ENCODE measurements around a stretch of chr2.

DNA sequence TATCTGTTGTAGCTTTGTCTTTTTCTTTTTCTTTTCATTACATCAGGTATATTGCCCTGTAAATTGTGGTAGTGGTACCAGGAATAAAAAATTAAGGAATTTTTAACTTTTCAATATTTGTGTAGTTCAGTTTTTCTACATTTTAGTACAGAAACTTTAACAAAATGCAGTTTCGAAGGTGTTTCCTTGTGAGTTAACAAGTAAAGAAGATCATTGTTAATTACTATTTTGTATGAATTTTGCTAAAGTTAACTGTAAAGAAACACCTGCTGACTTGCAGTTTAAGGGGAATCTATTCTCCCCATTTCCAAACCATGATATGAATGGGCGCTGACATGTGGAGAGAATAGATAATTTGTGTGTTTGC, 7.1 kb downstream of the HNRNPA3 start:
- PRO-cap, 7 experiments = no peak in any of the 7 experiments
- RAMPAGE, long total RNA, 2 experiments = no peak in any of the 2 experiments

DNA sequence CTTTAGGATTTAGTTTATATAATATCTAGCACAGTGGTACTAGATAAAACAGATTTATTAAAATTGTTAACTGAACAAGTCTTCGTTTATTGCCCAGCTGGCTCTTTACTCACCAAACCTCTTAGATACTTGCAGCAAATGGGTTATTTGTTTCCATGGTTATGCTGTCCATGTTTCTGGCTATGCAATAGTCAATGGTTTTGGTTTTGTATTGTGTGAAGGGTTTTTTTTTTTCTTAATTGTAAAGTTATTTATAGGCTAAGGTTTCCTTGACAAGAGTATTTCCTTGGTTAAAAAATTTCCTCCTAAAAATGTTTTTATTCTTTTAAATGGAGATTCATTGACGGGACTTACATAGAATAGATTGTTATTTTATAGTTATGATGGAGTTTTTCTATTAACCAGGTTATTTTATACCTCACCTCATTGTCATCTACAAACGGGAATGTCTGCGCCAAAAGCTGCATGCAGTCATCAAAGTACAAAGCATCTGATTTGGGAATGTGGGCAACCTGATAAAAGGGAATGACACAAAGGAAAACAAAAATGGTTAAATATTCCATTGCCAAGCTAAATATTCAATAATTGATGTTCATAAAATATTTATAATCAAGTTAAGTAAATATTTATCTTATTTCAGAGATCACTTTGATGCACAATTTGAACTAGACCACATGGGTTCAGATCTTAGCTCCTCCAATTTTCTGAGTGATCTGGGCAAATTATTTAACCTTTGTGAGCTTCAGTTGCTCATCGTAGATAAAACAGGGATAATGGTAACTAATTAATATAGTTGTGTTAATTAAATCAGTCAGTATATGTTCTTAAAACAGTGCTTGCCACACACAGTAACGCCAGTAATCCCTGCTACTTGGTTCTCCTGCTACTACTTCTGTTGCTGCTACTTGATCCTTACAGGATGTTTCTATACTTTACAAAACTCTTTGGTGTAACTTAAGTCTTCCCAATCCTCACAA, 20.5 kb downstream of the HNRNPA3 start:
- PRO-cap, 7 experiments = no peak in any of the 7 experiments
- RAMPAGE, long total RNA, 2 experiments = no peak in any of the 2 experiments

GRCh38 chr2:177248488-177249874, 15.5 kb downstream of the NFE2L2 start:
- PRO-cap, 7 experiments = peak in 1 of 7 experiments; most common minus-strand start chr2:177248755 (in 1)
- RAMPAGE, long total RNA, 2 experiments = no peak in any of the 2 experiments

DNA sequence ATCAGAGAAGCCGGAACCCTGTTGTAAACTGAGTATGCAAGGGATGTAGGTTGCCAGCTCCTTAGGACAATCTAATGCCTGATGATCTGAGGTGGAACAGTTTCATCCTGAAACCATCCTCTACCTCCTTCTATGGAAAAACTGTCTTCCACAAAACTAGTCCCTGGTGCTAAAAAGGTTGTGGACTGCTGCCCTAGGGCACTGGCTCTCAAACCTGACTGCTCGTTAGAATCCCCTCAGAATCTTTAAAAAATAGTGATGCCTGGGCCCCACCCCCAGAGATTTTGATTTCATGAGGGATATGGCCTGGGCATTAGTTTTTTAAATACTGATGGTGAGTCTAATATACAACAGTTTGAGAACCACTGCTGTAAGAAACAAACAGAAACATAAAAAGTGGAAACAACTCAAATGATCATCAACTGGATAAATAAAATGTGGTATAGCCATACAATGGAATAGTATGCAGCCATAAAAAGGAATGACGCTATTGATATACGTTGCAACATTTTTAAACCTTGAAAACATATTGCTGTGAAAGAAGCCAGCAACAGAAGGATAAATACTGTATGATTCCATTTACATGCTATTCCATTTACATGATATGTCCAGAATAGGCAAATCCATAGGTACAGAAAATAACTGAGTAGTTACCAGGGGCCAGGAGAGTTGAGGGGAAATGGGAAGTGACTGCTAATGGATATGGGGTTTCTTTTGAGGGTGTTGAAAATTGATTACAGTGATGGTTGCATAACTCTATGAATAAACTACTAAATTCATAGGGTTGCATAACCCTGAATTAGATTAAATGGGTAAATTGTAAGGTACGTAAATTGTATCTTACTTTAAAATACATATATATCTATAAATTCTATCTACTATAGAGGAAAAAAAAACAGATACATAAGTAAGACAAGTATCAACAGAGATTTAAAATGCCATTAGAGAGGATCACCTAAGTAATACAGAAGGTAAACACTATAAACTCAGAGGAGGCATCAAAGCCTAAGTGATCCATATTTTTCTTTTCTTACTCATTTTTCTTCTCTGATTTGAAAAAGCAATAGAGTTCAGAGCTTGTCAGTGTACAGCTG, 6.4 kb downstream of the NFE2L2 start:
- PRO-cap, 7 experiments = no peak in any of the 7 experiments
- RAMPAGE, long total RNA, 2 experiments = no peak in any of the 2 experiments

GRCh38 chr2:177265765-177266225, 1.3 kb upstream of the NFE2L2 start:
- PRO-cap, 7 experiments = no peak in any of the 7 experiments
- RAMPAGE, long total RNA, 2 experiments = no peak in any of the 2 experiments

- PRO-cap, 7 experiments = no peak in any of the 7 experiments
- RAMPAGE, long total RNA, 2 experiments = no peak in any of the 2 experiments
Measured at GRCh38 chr2:177306769-177307179, 42.2 kb upstream of the NFE2L2 start.

DNA sequence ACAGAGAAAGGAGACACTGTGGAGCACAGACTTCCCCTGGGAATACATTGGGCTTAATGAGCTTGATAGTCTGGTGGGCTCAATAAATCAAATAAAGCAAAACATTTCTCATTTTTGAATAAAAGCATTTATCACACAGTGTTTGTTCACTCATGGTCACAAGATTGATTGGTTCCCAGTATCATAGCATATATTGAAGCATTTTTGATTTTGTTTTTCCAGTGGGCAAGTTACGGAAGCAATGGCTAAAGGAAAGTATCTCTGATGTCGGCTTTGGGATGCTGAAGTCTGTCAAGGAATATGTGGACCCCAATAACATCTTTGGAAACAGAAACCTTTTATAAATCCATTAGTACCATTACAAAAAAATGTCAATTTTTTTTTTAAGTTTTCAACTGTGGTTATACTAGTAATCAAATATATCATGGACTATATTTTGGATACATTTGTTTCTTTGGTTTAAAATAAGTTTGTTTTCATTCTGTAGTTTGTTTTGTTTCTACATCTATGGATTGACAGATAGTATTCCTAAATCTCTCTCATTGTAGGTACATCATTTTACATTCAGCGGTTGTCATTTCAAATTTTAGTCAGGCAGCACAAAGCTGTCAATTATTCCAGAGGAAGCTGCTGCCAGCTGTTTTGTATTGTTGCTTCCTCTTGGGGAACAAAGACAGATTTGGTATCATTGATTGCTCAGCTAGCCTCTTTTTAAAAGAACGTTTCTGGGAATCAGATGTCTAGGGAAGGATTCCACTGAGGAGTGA, 14.6 kb downstream of the TTC30B start:
- PRO-cap, 7 experiments = no peak in any of the 7 experiments
- RAMPAGE, long total RNA, 2 experiments = no peak in any of the 2 experiments

DNA sequence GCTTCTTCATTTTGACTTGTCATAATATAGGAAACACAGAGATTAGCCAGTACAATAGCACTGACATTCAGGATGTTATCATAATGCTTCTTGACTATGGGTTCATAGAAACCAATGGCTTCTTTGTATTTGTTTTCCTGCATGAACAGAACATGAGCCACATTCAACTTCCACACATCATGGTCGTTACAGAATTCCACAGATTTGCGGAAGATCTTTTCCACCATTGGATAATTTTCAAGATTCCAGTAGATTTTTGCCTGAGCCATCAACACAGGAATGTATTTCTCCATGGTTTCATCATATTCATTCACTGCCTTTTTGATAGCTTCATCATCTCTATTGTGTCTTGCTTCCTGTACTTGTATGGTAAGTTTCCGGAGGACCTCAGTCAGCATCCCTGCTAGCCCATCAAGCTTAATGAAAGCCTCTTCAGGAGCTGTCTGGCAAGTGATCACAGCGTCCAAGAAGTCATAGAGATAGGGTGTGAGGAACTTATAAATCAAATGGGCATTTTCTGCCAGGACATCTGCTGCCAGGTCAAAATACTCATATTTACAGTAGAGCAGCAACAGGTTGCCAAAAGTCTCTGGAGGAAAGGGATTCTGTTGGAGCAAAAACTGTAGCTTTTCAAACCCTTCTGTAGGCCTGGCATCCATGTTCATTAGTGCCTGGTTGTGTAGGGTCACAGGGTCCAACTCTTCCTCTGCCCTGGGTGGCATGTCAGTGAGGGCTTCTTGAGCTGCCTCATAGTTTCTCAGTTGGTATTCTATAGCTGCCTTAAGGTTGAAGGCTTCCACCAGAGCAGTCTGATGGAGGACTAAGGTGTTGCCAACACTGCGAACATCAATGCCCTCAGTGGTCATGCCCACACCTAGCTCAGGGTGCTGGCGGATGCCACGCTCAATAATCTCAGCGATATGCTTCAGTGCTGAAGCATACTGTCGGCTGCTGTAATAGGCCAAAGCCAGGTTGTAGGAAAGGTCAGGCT, 1.1 kb downstream of the TTC30B start:
- PRO-cap, 7 experiments = no peak in any of the 7 experiments
- RAMPAGE, long total RNA, 2 experiments = no peak in any of the 2 experiments

GRCh38 chr2:177553289-177553924, 811 bp upstream of the TTC30B start:
- PRO-cap, 7 experiments = peak in 4 of 7 experiments; most common plus-strand start chr2:177553551 (in 1); most common minus-strand start chr2:177553685 (in 4)
- RAMPAGE, long total RNA, 2 experiments = no peak in any of the 2 experiments

GRCh38 chr2:177972927-177973148, 99.7 kb downstream of the PDE11A start:
- PRO-cap, 7 experiments = no peak in any of the 7 experiments
- RAMPAGE, long total RNA, 2 experiments = no peak in any of the 2 experiments

- PRO-cap, 7 experiments = no peak in any of the 7 experiments
- RAMPAGE, long total RNA, 2 experiments = no peak in any of the 2 experiments
Measured at GRCh38 chr2:178191251-178191767, 3.0 kb upstream of the OSBPL6 start.

GRCh38 chr2:178441176-178441768, 9.7 kb downstream of the PRKRA start:
- PRO-cap, 7 experiments = no peak in any of the 7 experiments
- RAMPAGE, long total RNA, 2 experiments = no peak in any of the 2 experiments

DNA sequence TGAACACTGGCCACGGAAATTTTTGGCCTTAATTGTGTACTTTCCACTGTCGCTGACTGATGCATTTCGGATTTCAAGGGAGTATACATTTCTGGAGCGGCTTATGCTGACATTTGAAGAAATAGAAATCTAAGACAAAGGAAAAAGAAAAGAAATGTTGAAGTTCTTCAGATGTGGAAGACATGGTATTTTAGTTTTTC, 47.9 kb downstream of the PLEKHA3 start:
- PRO-cap, 7 experiments = no peak in any of the 7 experiments
- RAMPAGE, long total RNA, 2 experiments = no peak in any of the 2 experiments

GRCh38 chr2:178532513-178532916, 52.3 kb downstream of the PLEKHA3 start:
- PRO-cap, 7 experiments = no peak in any of the 7 experiments
- RAMPAGE, long total RNA, 2 experiments = no peak in any of the 2 experiments

- PRO-cap, 7 experiments = no peak in any of the 7 experiments
- RAMPAGE, long total RNA, 2 experiments = no peak in any of the 2 experiments
Measured at GRCh38 chr2:178586351-178587078, 106.3 kb downstream of the PLEKHA3 start.

GRCh38 chr2:178620972-178621607, 140.8 kb downstream of the PLEKHA3 start:
- PRO-cap, 7 experiments = no peak in any of the 7 experiments
- RAMPAGE, long total RNA, 2 experiments = no peak in any of the 2 experiments

GRCh38 chr2:178727579-178727944, 79.7 kb downstream of the TTN start:
- PRO-cap, 7 experiments = no peak in any of the 7 experiments
- RAMPAGE, long total RNA, 2 experiments = no peak in any of the 2 experiments

DNA sequence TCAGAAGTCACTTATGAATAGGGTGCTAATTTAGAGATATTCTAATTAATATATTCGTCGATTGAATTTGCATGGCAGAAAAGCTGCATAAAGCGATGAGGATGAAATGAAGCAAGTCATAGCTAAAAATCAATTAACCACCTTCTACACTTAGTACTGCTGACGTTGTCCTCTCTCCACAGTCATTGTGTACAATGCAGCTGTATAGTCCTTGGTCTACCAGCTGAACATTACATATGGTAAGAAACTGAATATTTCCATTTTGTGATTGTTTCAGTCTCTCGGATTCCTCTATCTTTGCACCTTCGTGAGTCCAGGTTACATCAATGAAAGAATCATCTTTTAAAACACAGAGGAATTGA, 51.2 kb downstream of the TTN start:
- PRO-cap, 7 experiments = no peak in any of the 7 experiments
- RAMPAGE, long total RNA, 2 experiments = no peak in any of the 2 experiments

- PRO-cap, 7 experiments = no peak in any of the 7 experiments
- RAMPAGE, long total RNA, 2 experiments = no peak in any of the 2 experiments
Measured at GRCh38 chr2:178767833-178768592, 39.2 kb downstream of the TTN start.

- PRO-cap, 7 experiments = no peak in any of the 7 experiments
- RAMPAGE, long total RNA, 2 experiments = no peak in any of the 2 experiments
Measured at GRCh38 chr2:178863678-178864323, 56.6 kb upstream of the TTN start.

Data from ovary (tissue), 7 donors.